ENCODE data around the genes PSMD5 and PHF19.

DNA sequence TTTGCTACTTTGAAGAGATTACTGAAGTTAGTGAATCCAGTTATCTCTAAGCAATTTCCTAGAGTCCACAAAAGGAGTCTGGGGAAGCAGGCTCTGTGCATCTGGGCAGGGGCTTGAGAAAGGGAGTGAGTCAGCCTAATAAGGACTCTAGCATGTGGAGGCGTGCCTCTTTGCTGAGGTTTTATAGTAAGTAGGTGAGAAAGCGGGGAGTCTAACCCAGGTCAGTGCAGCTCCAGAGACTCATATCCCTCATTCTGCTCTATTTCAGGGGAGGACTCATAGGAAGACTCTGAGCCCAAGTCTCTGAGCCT, 149.9 kb downstream of the TRIM32 start:
- PRO-cap, 6 experiments = no peak in any of the 6 experiments
- RAMPAGE, long total RNA, 2 experiments = no peak in any of the 2 experiments
- RRBS = no CpG with 5 or more reads among the region's 2 CpGs

GRCh38 chr9:117405896-117406256, 9.0 kb downstream of the ASTN2 start:
- PRO-cap, 6 experiments = no peak in any of the 6 experiments
- RAMPAGE, long total RNA, 2 experiments = no peak in any of the 2 experiments
- RRBS = no CpG with 5 or more reads among the region's 2 CpGs

DNA sequence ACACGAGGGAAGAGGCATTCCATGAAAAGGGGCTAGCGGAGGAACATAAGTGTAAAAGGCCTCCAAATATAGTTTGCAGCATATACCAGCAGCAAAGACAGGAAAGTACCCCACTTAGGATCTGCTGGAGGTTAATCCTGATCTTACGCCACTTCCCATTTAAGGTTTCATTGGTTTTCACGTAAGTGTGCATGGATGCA, 59.7 kb upstream of the TLR4 start:
- PRO-cap, 6 experiments = no peak in any of the 6 experiments
- RAMPAGE, long total RNA, 2 experiments = no peak in any of the 2 experiments
- RRBS = no CpG with 5 or more reads among the region's 4 CpGs

- PRO-cap, 6 experiments = peak in 2 of 6 experiments; most common plus-strand start chr9:119556343 (in 1)
- RAMPAGE, long total RNA, 2 experiments = no peak in any of the 2 experiments
- RRBS = 3% methylated on average over 3 of the region's 29 CpGs
Observed at GRCh38 chr9:119555930-119556746, 186.9 kb upstream of the BRINP1 start.

- PRO-cap, 6 experiments = no peak in any of the 6 experiments
- RAMPAGE, long total RNA, 2 experiments = no peak in any of the 2 experiments
Observed at GRCh38 chr9:120345014-120345213, 235.1 kb downstream of the CDK5RAP2 start.

DNA sequence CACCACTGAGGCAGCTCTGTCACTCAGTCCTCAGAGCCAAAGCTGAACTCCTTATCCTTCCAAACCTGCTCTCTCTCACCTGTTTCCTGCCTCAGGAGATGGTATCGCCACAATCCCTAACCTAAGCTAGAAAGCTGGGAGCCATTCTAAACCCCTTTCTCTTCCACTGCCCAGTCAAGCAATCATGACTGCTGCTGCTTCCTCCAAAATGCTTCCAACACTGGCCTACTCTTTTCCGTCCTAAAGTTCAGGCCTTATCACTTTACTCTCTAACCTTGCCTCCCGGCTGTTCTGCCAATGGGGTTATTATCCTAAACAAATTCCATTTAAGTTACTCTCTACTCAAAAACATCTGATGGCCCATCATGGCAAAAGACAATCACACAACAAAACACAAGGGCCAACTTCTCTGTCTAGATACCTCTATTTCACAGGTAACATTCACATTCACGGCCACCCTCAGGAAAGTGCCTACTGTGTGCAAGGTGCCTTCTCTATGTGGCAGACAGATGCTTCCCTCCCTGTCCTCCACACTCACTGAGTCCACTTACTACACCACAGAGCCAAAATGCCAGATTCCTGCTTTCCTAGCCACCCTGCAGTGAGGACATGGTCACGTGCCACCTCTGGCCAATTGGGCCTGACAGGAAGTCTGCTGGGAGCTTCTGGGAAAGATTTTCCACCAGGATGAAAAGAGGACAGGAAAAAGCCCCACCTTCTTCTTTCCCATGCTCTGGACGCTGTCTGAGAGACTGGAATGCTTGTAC, 168.0 kb downstream of the CDK5RAP2 start:
- PRO-cap, 6 experiments = peak in 2 of 6 experiments; most common minus-strand start position 539 of the sequence (in 2)
- RAMPAGE, long total RNA, 2 experiments = start-site peak on the minus strand in 1 of 2 experiments, centred at position 585 of the sequence, 352 reads per replicate
- RRBS = no CpG with 5 or more reads among the region's 6 CpGs

GRCh38 chr9:120471525-120472181, 108.3 kb downstream of the CDK5RAP2 start:
- PRO-cap, 6 experiments = no peak in any of the 6 experiments
- RAMPAGE, long total RNA, 2 experiments = no peak in any of the 2 experiments
- RRBS = no CpG with 5 or more reads among the region's 9 CpGs

DNA sequence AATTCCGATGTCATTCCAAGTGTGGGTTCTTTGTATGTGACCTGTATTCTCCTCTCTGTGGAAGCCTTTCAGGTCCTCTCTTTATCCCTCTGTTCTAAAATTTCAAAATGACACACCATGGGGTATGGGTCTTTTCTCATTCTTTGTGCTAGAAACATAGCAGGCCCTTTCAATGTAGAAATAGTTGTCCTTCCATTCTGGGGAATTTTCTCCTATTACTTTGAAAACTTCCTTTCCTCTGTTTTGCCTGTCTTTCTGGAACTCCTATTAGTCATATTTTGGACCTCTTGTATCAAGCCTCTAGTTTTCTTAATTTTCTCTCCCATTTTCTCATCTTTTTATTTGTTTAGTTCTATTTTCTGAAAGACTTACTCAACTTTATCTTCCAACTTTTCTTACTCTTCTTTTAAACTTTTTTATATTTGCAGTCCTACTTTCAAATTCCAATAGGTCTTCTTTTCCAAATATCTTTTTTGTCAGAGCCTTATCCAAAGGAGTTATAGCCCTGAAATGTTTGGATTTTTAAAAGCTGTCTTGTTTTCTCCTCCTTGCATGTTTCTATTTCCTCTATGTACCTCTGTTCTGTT, 90.7 kb downstream of the CDK5RAP2 start:
- PRO-cap, 6 experiments = no peak in any of the 6 experiments
- RAMPAGE, long total RNA, 2 experiments = no peak in any of the 2 experiments
- RRBS = no CpG with 5 or more reads among the region's 1 CpG

DNA sequence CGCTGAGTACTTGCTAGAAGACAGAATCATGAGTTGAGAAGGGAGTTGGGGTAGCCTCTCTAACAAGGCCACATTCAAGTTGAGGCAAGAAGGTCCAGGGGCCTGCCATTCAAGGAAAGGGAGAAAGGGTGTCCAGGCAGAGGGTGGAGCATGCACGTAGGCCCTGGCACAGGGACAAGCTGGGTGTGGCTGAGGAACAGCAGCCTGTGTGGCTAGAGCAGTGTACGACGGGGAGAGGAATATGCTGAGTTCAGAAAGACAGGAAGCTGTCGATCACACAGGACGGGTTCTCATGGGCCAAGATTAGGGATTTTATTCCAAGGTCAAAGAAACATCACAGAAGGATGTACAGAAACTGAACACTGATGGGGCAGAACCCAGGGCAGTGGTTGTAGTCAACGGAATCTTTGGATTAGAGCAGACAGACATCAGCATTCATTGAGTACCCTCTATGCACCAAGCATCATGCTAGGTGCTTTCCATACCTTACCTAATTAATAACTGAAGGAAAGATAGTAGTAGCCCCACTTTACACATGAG, 16.8 kb downstream of the CDK5RAP2 start:
- PRO-cap, 6 experiments = no peak in any of the 6 experiments
- RAMPAGE, long total RNA, 2 experiments = no peak in any of the 2 experiments
- RRBS = no CpG with 5 or more reads among the region's 7 CpGs

- PRO-cap, 6 experiments = no peak in any of the 6 experiments
- RAMPAGE, long total RNA, 2 experiments = start-site peak on the minus strand in 1 of 2 experiments, at chr9:120571977-120572035 at its widest, 26 reads per replicate
- RRBS = no CpG with 5 or more reads among the region's 5 CpGs
Observed at GRCh38 chr9:120571697-120572424, 8.1 kb downstream of the CDK5RAP2 start.

GRCh38 chr9:120640181-120640829, 60.3 kb upstream of the CDK5RAP2 start:
- PRO-cap, 6 experiments = no peak in any of the 6 experiments
- RAMPAGE, long total RNA, 2 experiments = no peak in any of the 2 experiments
- RRBS = no CpG with 5 or more reads among the region's 3 CpGs

- PRO-cap, 6 experiments = no peak in any of the 6 experiments
- RAMPAGE, long total RNA, 2 experiments = no peak in any of the 2 experiments
- RRBS = no CpG with 5 or more reads among the region's 2 CpGs
Observed at GRCh38 chr9:120711728-120712107, 2.6 kb downstream of the MEGF9 start.

DNA sequence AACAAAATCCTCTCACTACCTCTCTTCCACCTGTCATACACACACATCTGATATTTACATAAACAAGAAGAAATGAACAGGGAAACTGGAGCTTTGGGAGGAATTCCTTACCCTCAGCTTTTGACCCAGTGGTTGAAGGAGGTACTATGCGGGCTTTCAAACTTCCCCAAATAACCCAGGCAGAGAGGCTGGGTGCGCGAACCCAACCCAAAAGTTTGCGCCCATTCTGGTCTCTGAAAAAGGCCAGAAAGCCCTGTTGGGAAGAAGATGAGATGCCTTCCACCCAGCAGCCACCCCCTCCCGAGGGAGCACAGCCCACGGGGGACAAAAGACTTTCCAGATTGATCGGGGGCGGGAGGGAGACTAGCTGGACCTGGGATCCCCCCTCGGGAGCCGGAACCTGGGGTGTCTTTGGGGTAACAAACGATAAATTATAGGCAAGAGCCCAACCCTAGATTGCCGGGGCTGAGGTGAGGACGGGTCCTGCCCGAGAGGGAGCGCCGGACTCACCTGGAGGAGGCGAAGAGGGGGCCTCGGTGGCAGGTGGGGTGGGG, 945 bp downstream of the MEGF9 start:
- PRO-cap, 6 experiments = no peak in any of the 6 experiments
- RAMPAGE, long total RNA, 2 experiments = no peak in any of the 2 experiments
- RRBS = 3% methylated on average over 7 of the region's 18 CpGs

- PRO-cap, 6 experiments = no peak in any of the 6 experiments
- RAMPAGE, long total RNA, 2 experiments = no peak in any of the 2 experiments
- RRBS = no CpG with 5 or more reads among the region's 11 CpGs
Observed at GRCh38 chr9:120746764-120747301, 32.6 kb upstream of the MEGF9 start.

GRCh38 chr9:120842616-120843575, at the start of gene PSMD5:
TSS of gene PSMD5 (minus strand) at chr9:120842922.
- PRO-cap, 6 experiments = peak in 6 of 6 experiments; most common plus-strand start chr9:120843084 (in 3); most common minus-strand start chr9:120842922 (in 4)
- RAMPAGE, long total RNA, 2 experiments = start-site peak on the plus strand in 1 of 2 experiments, at chr9:120843150-120843283 at its widest, 19 reads per replicate; start-site peak on the minus strand in 1 of 2 experiments, at chr9:120842918-120842931 at its widest, 224 reads per replicate
- RRBS = no CpG with 5 or more reads among the region's 72 CpGs

GRCh38 chr9:120852175-120852868, 9.6 kb upstream of the PSMD5 start:
- PRO-cap, 6 experiments = no peak in any of the 6 experiments
- RAMPAGE, long total RNA, 2 experiments = no peak in any of the 2 experiments
- RRBS = no CpG with 5 or more reads among the region's 4 CpGs

DNA sequence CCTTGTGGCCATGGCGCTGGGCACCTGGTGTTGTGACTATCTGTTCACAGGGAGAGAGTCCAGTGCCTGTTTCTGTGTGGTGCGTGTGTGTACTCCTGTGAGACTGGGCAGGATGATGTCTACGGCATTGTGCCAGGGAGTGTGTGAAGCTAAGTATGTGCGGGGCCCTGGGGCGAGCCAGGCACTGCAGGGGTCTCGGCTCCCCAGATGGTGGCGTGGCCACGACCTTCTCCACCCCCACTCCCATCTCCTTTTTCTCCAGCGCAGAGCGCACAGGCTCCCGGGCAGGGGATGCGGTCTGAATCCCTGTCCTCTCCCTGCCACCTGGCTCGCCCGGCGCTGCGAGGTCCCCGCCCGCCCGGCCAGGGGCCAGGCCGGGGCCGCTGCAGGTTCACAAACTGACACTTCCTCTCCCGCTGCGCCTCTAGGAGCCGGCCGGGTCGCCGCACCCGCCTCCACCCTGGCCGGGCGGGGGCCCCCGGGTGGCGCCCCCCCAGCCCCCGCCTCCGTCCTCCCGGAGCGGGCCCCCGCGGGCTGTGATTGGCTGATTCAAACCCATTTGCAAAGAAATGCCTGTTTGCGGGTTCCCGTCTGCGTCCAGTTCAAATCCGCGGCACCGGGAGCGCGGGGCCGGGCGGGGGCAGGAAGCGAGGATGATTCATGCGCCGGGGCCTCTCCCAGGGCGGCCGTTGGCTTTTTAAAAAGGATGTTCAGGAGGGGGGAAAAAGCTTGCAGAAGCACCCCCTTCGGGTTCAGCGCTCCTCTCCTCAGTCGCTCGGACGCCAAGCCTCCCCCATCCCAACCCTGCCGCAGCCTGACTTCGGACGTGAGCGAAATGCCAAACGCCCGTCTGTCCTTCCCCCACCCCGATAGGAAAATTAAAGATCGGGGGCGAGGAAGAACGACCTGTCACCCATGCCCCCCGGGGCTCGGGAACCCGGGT, 754 bp downstream of the PHF19 start:
- PRO-cap, 6 experiments = peak in 6 of 6 experiments; most common plus-strand start position 596 of the sequence (in 2); most common minus-strand start position 426 of the sequence (in 5)
- RAMPAGE, long total RNA, 2 experiments = no peak in any of the 2 experiments
- RRBS = 2% methylated on average over 27 of the region's 71 CpGs

GRCh38 chr9:120876906-120877818, at the start of gene PHF19:
TSS of gene PHF19 (minus strand) at chr9:120877188.
- PRO-cap, 6 experiments = peak in 6 of 6 experiments; most common plus-strand start chr9:120877393 (in 5); most common minus-strand start chr9:120877335 (in 6)
- RAMPAGE, long total RNA, 2 experiments = start-site peak on the minus strand in 1 of 2 experiments, at chr9:120877180-120877196 at its widest, 8 reads per replicate
- RRBS = 2% methylated on average over 69 of the region's 105 CpGs

DNA sequence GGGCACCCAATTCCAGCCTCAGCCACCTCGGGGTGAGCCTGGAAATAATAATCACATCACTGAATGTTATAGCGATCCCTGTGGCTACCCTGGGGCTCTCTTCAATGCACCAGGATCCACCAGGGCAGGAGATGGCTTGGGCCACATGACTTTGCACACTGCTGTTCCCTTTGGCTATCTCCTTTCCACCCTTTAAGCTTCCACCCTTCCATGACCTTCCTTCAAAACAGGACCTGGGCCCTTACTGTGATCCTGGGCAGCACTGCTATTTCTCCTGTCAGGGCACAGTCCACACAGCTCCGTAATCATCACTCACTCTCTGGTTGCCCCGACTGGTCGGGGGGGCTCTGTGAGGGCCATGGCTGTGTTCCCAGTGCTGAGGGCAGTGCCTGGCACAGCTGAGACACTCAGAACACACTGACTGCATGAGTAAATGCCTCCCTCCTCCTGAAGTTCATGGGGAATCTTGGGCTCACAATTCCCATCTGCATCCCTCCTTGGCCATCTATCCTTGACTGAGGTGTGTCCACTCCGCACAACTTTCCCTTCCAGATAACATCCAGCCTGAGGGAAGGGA, 12.2 kb downstream of the TRAF1 start:
- PRO-cap, 6 experiments = no peak in any of the 6 experiments
- RAMPAGE, long total RNA, 2 experiments = no peak in any of the 2 experiments
- RRBS = no CpG with 5 or more reads among the region's 6 CpGs

GRCh38 chr9:120929248-120929458, 2.6 kb upstream of the TRAF1 start:
- PRO-cap, 6 experiments = no peak in any of the 6 experiments
- RAMPAGE, long total RNA, 2 experiments = no peak in any of the 2 experiments
- RRBS = 2% methylated on average over 4 of the region's 17 CpGs

Data from heart left ventricle (tissue), 7 donors.